Helper T cell (primary cell): ENCODE measurements around a stretch of chr18.

DNA sequence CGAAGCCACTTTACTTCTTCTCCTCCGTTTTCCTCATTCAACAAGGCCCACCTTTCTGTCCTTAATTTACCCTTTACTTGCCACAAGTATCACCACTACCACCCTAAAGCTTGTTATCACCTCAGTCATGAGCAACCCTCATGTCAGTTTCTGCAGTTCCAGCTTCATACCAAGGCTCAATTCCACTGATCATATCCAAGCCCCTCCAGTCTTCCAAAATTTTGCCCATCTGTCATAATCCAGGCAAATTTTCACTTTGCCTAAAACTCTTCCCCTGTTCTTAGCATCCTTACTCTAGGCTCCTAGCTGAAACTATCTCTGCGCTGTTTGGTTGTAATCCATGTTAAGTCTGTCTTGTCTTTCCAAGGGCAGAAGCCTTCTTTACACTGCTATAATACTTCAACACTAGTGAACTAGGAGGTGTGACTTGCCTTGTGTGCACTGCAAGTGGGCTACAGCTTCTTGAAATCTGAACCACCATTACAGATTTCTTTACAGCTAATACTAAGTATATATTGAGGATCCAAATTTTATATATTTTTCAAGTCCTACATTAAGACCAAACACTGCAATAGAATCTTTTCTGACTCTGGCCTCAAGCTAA is 26.1 kb downstream of the C18orf21 start:
- PRO-cap, 2 experiments = no peak in any of the 2 experiments

- PRO-cap, 2 experiments = no peak in any of the 2 experiments
Measured at GRCh38 chr18:36021993-36023391, 44.9 kb downstream of the RPRD1A start.

DNA sequence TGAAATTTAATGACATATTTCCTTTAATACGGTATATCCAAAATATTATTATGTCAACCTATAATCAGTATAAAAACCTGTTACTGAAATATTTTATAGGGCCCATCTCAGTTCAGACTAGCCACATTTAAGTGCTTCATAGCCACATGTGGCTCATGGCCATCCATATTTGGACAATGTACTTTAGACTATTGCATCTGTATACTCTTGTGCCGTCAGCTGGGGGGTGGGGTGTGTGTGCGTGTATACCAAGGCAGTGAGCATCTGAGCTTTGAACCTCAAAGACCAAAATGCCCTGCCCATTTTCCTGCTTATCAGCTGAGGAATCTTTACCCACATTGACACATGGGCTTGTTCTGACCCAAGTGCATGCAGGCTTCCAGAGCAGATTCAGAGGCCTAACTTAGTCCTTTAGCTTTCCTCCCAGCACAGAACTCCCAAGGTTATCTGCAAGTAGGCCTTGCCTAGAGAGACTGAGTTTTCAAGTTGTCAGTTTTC is 11.2 kb upstream of the MOCOS start:
- PRO-cap, 2 experiments = no peak in any of the 2 experiments

DNA sequence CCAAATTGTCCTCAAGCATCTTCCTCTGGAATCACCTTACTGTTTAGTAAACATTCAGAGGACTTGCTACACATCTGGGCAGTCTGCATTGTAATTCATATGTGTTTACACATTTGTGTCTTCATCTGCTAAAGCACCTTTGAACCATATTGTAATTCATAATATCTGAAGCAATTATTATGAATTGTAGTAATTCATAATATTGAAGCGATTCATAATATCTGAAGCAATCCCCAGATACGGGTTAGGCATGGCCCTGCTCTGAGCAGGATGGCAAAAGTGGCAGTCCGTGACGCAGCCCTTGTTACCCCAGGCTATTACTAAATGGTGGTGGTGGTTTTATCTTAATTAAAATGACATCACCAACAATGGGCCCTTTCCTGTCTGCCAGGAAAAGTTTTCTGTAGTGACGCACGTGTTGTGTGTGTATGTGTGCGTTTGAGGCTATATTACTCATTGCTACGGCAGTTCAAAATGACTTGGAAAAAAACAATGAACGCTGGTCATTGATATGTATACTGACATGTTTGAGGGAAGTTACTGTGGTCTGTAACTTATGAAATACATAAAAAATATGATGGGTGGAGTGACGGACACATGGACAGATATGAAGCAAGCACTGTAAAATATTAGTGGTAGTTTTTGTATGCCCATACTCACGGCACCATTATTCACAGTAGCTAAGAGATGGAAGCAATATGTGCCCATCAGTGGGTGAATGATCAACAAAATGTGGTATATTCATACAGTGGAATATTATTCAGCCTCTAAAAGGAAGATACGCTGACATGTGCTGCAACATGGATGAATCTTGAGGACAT is 10.5 kb upstream of the MOCOS start:
- PRO-cap, 2 experiments = no peak in any of the 2 experiments

- PRO-cap, 2 experiments = no peak in any of the 2 experiments
Measured at GRCh38 chr18:36786614-36787264, 42.1 kb downstream of the TPGS2 start.

GRCh38 chr18:37299439-37300189 is 266.0 kb downstream of the CELF4 start:
- PRO-cap, 2 experiments = no peak in any of the 2 experiments

GRCh38 chr18:38718569-38718861 is 1152.9 kb upstream of the CELF4 start:
- PRO-cap, 2 experiments = no peak in any of the 2 experiments

- PRO-cap, 2 experiments = peak in 1 of 2 experiments; most common plus-strand start chr18:39820914 (in 1)
Measured at GRCh38 chr18:39820782-39820981, 2134.4 kb upstream of the PIK3C3 start.

- PRO-cap, 2 experiments = no peak in any of the 2 experiments
Measured at GRCh38 chr18:42159018-42159752, 204.2 kb downstream of the PIK3C3 start.

DNA sequence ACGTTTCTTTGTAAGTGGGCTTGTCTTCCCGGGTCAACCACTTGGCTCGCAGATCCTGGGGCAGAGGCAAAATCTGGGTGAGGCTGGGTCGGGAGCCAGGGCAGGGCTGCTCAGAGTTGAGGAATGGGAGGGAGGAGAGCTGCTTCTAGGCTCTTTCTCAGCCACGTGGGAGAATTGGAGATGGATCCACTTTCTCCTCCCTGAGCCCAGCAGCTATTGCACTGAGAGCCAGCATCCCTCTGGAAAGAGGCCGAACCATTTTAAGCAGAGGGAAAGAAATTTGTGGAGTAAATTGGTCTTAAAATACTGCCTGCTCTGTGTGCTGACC is 344.2 kb downstream of the PIK3C3 start:
- PRO-cap, 2 experiments = no peak in any of the 2 experiments

DNA sequence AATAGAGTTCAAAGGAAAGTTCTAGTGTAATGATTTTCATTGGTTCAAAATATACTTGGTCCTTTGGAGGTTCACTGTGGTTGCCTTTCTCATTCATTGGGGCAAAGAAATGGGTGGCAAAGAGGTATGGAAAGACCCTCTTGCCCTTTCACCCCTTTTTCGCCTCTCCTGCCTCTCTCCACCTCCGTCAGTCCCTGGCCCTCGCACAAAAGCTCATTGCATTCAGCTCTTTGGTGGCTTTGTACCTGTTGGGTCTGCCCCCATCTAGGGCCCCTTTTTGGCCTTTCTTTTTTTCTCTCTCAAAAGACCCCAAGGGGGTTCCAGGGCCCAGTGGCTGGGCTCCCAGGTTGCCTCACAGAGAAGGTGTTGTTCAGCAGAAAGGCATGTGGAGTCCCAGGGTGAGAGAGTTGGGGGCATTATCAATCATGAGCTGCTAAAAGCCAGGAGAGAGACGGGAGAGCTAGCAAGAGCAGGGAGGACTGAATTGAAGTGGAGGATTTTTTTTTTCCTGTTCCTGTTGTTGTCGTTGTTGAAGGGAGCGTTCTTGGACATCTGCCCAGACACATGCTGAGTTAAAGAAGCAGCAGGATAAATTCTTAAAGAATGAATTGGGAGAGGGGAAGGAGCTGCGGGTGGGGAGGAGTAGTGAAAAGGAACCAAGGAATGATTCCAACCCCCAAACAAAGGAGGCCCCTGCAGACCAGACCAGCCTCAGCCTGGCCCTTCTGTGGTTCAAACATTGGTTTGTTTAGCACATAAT is 145.6 kb downstream of the SETBP1 start:
- PRO-cap, 2 experiments = no peak in any of the 2 experiments

DNA sequence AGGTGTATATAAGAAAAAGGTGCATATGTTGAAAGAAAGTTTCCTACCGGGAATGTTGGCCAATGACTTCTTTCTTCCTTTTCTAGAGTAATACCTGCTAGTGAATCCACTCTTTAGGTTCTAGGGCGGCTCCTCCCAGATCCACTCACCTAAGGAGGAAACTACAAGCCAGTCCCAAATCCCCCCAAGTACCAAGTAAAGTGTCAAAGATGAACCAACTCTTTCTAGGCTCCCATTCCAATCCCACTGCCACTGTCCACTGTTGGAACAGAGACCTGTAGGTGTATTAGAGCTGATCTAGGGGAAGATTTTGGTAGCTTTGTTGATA is 376.3 kb upstream of the SLC14A2 start:
- PRO-cap, 2 experiments = no peak in any of the 2 experiments

DNA sequence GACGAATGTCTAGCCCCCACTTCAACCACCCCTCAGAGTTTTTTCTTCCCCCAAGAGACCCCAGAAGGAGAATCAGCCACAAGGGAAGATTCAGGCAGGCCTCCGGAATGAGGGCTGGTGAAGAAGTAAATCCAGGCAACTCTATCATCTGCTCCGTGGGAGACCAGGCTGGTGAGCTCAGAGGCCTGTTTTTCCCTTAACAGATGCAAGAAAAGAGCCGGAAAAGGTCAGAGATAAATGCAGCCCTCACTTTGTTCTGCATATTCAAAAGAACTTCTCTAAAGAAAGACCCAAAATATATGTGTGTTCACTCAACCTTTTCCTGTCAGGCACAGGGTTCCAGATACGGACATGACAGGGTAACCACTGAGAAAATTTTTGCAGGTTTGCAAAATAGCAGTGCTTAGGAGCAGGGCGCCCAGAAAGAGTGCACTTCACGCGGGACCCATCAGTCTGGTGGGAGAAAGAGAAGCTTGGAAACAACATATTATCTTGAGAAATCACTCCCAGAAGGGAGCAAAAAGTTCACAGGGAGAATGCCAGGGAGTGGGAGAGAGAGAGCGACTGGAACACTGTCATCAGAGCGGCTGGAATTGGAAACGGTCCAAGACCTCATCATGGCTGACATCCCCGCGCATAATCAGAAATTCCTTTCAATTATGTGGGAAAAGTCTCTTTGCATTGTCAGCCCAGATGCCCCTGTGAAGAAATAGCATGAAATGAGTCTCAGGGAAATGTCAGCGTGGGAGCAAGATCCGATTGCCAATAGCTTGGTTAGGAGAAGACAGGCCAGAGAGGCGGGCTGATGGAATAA is 244.8 kb upstream of the SLC14A2 start:
- PRO-cap, 2 experiments = no peak in any of the 2 experiments

DNA sequence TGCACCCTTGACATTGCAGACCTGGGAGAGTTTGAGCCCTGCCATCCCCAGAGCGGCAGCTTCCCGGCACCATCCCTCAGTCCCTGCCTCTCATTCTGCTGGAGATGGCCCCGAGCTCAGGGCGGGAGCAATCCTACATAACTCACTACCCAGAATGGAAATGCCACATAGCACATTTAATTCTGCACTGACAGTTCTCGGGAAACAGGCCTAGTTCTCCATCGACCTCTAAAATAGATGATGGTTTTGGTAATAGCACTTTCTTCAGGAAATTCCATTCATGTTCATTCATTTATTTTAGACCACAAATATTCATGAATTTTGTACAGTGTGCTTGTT is 92.9 kb upstream of the SLC14A2 start:
- PRO-cap, 2 experiments = no peak in any of the 2 experiments

GRCh38 chr18:45896536-45897007 is 70.6 kb downstream of the EPG5 start:
- PRO-cap, 2 experiments = no peak in any of the 2 experiments

DNA sequence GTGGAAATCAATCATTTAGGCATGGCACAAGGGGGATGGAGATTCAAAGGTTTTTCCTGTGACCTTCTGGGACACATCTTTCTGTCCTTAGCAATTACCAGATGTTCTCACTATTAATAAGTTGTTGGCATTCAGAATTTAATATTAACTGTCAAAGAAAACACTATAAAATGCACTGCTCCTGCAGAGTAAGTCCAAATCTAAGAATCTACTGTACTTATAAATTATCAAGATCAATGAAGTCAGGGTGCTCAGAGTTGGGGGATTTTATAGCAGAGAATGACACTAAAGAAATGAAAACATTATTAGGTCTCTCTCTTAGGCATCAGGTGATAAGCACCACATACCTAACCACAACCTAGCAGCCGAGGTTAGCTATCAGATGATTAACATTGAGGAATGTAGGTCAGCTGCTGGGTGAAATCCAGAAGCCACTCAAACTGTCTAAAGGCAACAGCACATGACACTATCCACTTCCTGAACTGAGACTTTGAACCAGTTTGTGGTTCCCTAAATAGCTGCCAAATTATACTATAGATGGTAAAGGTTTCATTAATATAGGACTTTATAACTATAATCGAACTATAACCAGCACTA is 4.8 kb downstream of the EPG5 start:
- PRO-cap, 2 experiments = no peak in any of the 2 experiments

GRCh38 chr18:46088557-46089386 is 9.3 kb downstream of the ATP5F1A start:
- PRO-cap, 2 experiments = no peak in any of the 2 experiments

DNA sequence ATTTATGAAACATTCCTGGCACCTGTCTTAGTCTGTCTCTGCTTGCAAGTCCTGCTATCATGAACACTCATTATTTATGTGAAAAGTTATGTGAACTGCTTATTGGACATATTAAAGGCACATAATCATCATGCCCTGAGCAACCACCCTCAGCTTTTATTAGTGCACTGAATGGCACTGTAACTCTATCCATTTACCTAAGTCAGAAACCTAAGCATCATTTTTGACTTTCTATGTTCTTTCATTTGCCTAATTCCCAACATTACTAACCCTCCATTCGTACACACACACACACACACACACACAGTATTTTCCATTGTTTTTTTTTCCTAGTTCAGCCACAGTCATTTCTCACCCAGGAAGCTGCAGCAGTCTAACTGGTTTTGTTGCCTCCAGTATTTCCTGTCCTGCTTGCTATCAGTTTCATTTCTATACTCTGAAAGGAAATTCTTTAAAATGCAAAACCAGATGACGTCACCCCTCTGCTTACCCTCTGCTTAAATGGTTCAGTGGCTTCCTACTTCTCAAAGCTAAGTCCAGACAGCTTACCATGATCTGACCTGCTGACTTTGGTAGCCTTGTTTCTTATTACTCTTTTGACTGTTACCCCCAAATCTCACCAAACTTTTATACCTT is 76.5 kb downstream of the C18orf25 start:
- PRO-cap, 2 experiments = peak in 2 of 2 experiments; most common plus-strand start position 527 of the sequence (in 2); most common minus-strand start position 375 of the sequence (in 1)

GRCh38 chr18:46343461-46344447 is 9.9 kb downstream of the RNF165 start:
- PRO-cap, 2 experiments = no peak in any of the 2 experiments

DNA sequence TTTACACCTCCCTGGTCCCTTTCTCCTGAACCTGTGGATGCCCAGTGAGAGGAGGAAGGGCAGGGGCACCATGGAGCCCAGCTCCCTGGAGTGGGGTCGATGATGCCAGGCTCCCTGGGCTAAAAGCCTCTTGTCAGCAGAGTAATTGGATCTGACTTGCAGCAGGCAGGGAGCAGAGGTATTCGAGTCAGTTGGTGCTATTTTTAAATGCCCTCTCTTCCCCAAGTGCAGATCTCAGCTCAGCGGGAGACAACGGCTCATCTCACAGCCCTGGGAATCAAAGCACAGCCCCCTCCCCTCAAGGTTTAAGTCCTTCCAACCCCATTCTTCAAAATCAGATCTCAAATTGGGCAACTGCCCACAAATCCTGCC is 78.0 kb downstream of the RNF165 start:
- PRO-cap, 2 experiments = no peak in any of the 2 experiments